ENCODE results near the gene APPL1.

- PRO-cap: no peak
- RAMPAGE, long total RNA: no peak
These were observed 18.0 kb downstream of the SPATA12 start for GRCh38 chr3:57078085-57079147.

- PRO-cap: bidirectional peak, plus-strand start at chr3:57227741, minus-strand start at chr3:57227614
- RAMPAGE, long total RNA: start-site peak on the plus strand at chr3:57227776-57227881, 339 reads
These were observed at the start of gene APPL1 for GRCh38 chr3:57227463-57228268. TSS of gene APPL1 (plus strand) at chr3:57227729.

- PRO-cap: bidirectional peak, plus-strand start at chr3:57556276, minus-strand start at chr3:57556028
- RAMPAGE, long total RNA: no peak
These were observed 395 bp upstream of the PDE12 start for GRCh38 chr3:57555578-57556179.

GRCh38 chr3:57628815-57629070 lies 31.6 kb upstream of the ARF4 start:
- PRO-cap: no peak
- RAMPAGE, long total RNA: start-site peak on the minus strand at chr3:57628937-57628960, 19 reads

- PRO-cap: no peak
- RAMPAGE, long total RNA: no peak
These were observed 605 bp upstream of the SLMAP start for GRCh38 chr3:57755426-57755981.

- PRO-cap: no peak
- RAMPAGE, long total RNA: no peak
These were observed 2.1 kb downstream of the SLMAP start for GRCh38 chr3:57758058-57758695.

GRCh38 chr3:57782889-57783705 lies 27.0 kb downstream of the SLMAP start:
- PRO-cap: no peak
- RAMPAGE, long total RNA: start-site peak on the plus strand at chr3:57783084-57783259, 15 reads; start-site peak on the plus strand at chr3:57783493-57783558, 10 reads

DNA sequence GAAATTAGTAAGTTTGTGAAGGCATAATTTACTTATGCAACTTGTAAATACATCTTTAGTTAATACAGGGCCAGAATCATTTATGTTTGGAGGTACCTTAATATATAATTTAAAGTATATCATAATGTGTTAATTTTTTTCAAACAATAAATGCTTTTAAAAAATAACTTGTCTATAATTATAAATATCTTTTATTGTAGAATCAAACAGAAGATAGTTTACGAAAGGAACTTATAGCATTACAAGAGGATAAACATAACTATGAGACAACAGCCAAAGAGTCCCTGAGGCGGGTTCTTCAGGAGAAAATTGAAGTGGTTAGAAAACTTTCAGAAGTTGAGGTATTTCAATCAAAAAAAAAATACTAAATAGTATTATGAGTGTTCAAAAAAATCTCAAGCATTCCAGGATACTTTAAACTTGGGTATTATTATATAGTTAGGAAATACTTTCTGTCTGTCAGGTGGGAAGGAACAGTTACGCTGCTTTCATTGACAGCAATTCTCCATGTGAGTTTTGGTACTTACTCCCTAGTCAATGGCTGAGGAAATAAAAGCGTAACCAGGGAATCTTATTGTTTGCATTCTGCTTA lies 104.5 kb downstream of the SLMAP start:
- PRO-cap: no peak
- RAMPAGE, long total RNA: start-site peak on the plus strand centred at position 264 of the sequence, 57 bp wide, 34 reads

GRCh38 chr3:57902841-57903517 lies 105.2 kb upstream of the FLNB start:
- PRO-cap: no peak
- RAMPAGE, long total RNA: no peak

DNA sequence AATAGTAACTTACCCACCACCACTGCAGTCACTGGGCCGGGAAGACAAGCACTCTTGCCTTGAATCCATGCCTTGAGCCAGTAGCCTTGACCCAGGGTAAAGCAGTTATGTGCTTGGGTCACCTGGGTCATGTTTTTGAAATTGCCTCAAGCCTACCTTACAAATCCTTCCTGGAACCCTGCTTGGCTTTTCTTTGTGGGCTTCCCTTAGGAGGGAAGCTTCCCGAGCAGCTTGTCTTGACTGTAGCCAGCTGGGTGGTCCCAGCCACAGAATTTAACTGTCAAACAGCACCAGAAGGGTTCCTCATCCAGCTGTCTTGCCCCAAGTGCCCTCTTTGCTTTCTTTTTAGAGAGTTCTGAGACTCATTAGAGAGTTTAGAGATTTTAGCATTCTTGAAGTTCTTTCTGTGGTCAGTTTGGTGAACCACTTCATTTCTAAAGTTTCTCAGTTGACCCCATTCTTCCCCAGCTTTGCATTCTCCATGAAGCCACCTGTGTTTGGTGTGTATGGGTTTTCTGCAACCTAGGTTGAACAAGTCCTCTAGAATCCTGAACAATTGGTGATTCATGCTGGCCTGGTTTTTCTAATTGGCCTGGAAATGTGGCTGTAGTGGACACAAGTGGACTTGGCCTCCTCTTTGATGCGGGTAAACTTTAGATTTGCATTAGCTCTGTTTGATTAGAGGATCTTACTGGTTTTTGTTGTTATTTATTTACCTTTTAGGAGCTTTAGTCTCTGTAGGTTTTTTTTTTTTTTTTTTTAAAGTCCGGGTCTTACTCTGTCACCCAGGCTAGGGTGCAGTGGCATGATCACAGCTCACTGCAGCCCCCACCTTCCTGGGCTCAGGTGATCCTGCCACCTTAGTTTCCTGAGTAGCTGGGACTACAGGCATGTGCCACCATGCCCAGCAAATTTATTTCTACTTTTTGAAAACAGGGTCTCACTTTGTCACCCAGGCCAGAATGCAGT lies 33.7 kb downstream of the FLNB start:
- PRO-cap: no peak
- RAMPAGE, long total RNA: no peak

- PRO-cap: no peak
- RAMPAGE, long total RNA: no peak
These were observed 41.0 kb downstream of the FLNB start for GRCh38 chr3:58048915-58049922.

- PRO-cap: no peak
- RAMPAGE, long total RNA: no peak
These were observed 57.4 kb downstream of the FLNB start for GRCh38 chr3:58065704-58066026.

DNA sequence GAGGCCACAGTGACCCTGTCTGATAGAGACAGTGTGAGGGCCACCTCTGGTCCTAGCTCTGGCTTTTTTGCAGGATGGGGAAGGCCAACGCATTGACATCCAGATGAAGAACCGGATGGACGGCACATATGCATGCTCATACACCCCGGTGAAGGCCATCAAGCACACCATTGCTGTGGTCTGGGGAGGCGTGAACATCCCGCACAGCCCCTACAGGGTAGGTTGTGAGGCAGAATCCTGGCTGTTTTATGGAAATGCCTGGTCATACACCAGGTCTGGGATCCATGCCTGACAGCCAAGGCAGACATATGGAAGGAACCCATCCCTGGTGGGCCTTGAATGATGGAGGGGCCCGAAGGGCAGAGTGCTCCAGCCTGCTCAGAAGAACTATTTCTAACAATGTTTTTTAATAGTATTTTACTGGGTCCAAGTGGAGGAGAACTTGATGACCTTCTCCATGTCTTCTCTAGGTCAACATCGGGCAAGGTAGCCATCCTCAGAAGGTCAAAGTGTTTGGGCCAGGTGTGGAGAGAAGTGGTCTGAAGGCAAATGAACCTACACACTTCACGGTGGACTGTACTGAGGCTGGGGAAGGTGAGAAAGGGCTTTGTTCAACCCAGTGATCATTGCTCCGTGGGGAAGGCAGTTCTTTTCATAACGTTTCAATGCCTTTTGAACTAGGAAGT lies 101.0 kb downstream of the FLNB start:
- PRO-cap: no peak
- RAMPAGE, long total RNA: start-site peak on the plus strand centred at position 182 of the sequence, 69 bp wide, 128 reads

GRCh38 chr3:58111438-58112248 lies 99.1 kb downstream of the DNASE1L3 start:
- PRO-cap: no peak
- RAMPAGE, long total RNA: no peak

DNA sequence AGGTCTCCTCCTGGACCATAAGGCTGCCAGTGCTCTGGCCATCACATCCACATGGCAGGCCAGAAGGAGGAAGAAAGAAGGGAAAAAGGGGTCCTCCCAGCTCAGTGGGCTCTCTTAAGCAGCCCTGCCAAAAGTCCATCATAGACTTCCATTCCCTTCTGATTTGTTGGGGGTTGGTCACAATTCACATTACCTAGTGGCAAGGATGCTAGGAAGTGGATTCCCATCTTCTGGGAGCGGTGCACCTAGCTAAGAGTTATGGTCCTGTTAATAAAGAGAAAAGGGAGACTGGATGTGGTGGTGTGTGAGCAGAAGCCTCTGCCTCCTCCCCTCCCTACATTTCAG lies 75.4 kb downstream of the DNASE1L3 start:
- PRO-cap: no peak
- RAMPAGE, long total RNA: no peak

- PRO-cap: no peak
- RAMPAGE, long total RNA: no peak
These were observed 21.6 kb downstream of the DNASE1L3 start for GRCh38 chr3:58189026-58189652.

DNA sequence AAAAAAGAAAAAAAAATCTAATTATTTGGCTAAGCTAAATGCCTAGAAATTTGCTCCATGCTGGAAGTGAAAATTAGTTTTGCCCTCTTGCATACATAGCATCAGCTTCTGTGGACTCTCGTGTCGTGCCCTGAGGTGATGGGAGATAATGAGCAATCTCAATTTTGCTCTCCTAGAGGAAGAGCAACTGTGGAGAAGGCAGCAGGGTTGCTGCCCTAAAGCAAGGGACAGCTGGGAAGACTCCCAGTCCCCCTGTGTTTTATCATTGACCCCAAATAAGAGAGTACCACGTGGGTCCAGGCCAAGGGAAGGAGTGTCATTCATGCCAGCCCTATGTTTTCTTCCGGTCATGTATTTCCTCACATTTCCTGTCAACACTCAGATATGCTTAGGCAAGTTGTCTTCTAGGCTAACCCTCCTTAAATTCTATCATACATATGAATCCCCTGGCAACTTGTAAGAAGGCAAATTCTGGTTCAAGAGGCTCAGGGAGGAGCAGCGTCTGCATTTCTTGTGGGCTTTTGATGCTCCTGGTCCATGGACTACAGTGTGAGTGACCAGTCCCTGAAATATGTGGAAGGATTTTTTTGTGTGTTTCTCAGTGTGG lies 32.1 kb upstream of the RPP14 start:
- PRO-cap: no peak
- RAMPAGE, long total RNA: no peak

- PRO-cap: no peak
- RAMPAGE, long total RNA: no peak
These were observed 16.8 kb upstream of the KCTD6 start for GRCh38 chr3:58474895-58475674.

- PRO-cap: no peak
- RAMPAGE, long total RNA: no peak
These were observed 4.8 kb upstream of the KCTD6 start for GRCh38 chr3:58486939-58487614.

GRCh38 chr3:58569474-58570159 lies 7.6 kb downstream of the FAM107A start:
- PRO-cap: no peak
- RAMPAGE, long total RNA: no peak

Measured in vagina (tissue), 1 donor.